GM23338 (cell line): ENCODE results near the genes B4GALT4, GPR156 and POLQ.

- PRO-cap, result no peak
- RAMPAGE, long total RNA, result no peak
Measured at GRCh38 chr3:115784813-115784975, 161.4 kb downstream of the GAP43 start.

- PRO-cap, result bidirectional peak, plus-strand start at chr3:116864284, minus-strand start at chr3:116864119
- RAMPAGE, long total RNA, result no peak
Measured at GRCh38 chr3:116863962-116864549, 418.8 kb upstream of the LSAMP start.

DNA sequence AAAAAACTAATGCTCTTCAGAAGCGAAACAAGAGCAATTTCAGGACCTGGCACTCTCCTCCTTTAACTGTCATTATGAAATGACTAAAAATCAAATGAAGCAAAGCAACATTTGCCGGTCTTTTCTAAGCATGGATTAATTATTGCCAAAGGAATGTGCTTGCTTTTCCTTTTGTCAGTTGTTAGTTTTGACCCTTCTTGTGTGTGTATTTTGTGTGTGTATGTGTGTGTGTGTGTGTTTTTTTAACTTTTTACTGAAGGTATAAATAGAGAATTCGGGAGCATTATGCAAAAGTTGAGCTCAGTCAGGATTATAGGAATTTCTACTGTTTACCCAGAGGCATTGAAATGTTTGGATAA, 773.4 kb upstream of the LSAMP start:
- PRO-cap, result no peak
- RAMPAGE, long total RNA, result no peak

GRCh38 chr3:118851576-118852261, 182.9 kb downstream of the IGSF11 start:
- PRO-cap, result no peak
- RAMPAGE, long total RNA, result no peak

- PRO-cap, result no peak
- RAMPAGE, long total RNA, result no peak
Measured at GRCh38 chr3:119033182-119033916, 1.3 kb downstream of the IGSF11 start.

DNA sequence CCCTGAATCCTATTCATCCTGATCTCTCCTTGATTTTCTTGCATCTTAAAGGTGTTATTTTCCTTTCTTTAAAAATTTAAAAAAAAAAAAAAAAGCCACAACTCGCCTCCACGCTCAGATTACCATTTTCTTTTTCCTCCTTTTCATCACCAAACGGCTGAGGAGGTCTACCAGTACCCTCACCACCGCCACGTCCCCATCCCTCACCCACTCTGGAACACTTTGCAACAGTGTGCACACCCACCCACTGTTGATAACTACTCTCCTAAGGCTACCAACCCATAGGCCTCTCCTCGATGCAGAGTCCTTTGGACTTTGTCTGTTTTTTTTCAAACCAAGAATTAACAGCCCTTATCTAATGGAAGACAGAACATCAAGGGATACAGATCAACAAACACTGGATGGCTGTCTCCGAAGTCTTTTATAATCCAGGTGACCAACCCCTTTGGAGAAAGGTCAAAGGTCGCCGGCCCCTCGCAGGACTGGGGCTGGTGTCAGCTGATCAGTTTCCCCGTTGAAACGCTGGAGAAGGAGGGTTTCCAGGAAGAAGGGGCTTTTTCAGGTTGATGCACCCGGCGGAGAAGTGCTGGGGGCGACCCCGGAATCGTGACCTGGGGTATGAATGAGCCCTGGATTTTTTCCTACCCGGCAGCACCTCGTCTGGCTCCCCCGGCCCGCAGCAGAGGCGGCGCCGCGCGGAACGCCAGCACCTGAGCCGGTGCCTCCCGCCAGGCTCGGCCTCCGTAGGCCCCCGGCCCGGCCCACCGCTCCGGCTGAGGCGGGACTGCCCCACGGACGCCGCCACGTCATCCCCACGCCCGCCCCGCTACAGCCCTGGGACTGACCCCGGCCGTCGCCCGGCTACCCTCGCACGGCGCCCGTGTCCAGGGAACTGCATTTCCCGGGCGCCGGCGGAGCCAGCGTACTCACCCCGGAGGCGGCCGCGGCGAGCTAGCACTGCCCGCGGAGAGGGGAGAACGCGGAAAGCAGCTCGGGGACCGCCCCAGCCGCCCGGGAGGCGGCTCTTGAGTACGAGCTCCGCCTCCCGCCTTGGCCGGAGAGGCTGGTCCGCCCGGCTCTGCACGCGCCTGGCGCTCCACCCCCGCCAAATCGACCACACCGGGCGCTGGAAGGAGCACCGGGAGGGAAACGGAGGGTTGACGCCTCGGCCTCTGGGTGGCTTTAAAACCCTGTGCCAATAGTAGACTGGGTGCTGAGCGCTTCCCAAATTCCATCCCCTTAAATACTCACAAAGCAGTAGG, at the start of gene B4GALT4:
Gene B4GALT4 (minus strand): TSS at position 959 of the 1,262 bp plus-strand sequence.
- PRO-cap, result unidirectional peak, plus-strand start at position 505 of the sequence; unidirectional peak, plus-strand start at position 550 of the sequence; bidirectional peak, plus-strand start at position 682 of the sequence, minus-strand start at position 697 of the sequence; bidirectional peak, plus-strand start at position 1,108 of the sequence, minus-strand start at position 959 of the sequence
- RAMPAGE, long total RNA, result no peak

DNA sequence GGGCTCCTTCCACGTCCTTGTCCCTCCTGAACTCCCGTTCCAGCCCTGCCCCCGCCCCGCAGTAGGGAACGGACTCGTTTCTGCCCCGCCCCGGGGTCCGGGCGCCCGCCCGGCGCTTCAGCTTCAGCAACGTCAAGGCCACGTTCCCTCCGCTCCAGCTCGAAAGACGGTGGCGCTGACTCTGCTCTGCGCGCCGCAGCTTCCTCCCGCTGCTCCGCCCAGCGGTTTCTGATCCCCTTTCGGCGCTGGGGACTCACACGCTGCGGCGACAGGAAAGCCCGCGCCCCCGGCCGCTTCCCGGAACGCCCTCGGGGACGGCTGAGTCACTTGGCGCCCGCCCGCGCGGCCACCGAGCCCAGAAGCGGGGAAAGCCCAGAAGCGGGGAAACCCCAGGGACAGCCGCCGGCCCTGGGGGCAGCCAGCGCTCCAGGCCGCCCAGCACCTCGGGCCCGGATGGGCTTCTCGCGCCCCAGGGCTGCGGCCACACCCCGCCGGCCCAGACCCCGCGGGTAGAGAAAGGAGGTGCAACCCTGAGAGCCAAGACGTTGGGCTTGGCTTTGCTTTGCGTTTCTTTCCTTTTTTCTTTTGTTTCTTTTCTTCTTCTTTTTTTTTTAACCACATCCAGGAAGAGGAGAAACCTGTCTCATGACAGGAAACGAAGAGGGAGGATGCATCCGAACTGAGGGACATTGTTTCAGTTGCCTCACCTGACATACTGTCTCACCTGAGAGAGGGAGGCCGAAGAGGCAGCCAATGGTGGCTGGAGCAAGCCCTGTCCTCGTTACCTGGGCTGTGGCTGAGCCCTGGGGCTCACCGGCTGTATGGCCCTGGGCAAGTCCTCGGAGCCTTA, 28.9 kb downstream of the ARHGAP31 start:
- PRO-cap, result bidirectional peak, plus-strand start at position 143 of the sequence, minus-strand start at position 33 of the sequence; bidirectional peak, plus-strand start at position 512 of the sequence, minus-strand start at position 455 of the sequence
- RAMPAGE, long total RNA, result no peak

- PRO-cap, result bidirectional peak, plus-strand start at chr3:119349770, minus-strand start at chr3:119349504
- RAMPAGE, long total RNA, result no peak
Measured at GRCh38 chr3:119349175-119350058, 55.2 kb downstream of the ARHGAP31 start.

GRCh38 chr3:119665749-119666607, 5.6 kb upstream of the POPDC2 start:
- PRO-cap, result no peak
- RAMPAGE, long total RNA, result no peak

- PRO-cap, result no peak
- RAMPAGE, long total RNA, result no peak
Measured at GRCh38 chr3:119825091-119826378, 43.6 kb downstream of the NR1I2 start.

GRCh38 chr3:120093191-120093776, 963 bp downstream of the GSK3B start:
- PRO-cap, result bidirectional peak, plus-strand start at chr3:120093494, minus-strand start at chr3:120093443
- RAMPAGE, long total RNA, result no peak

- PRO-cap, result no peak
- RAMPAGE, long total RNA, result no peak
Measured at GRCh38 chr3:120145589-120146057, 51.4 kb upstream of the GSK3B start.

- PRO-cap, result bidirectional peak, plus-strand start at chr3:120285315, minus-strand start at chr3:120285429
- RAMPAGE, long total RNA, result no peak
Measured at GRCh38 chr3:120284695-120285655, at the start of gene GPR156. Gene GPR156, minus strand, starts transcription at chr3:120285222.

- PRO-cap, result bidirectional peak, plus-strand start at chr3:120499080, minus-strand start at chr3:120499091
- RAMPAGE, long total RNA, result no peak
Measured at GRCh38 chr3:120498939-120499437, 48.2 kb upstream of the FSTL1 start.

DNA sequence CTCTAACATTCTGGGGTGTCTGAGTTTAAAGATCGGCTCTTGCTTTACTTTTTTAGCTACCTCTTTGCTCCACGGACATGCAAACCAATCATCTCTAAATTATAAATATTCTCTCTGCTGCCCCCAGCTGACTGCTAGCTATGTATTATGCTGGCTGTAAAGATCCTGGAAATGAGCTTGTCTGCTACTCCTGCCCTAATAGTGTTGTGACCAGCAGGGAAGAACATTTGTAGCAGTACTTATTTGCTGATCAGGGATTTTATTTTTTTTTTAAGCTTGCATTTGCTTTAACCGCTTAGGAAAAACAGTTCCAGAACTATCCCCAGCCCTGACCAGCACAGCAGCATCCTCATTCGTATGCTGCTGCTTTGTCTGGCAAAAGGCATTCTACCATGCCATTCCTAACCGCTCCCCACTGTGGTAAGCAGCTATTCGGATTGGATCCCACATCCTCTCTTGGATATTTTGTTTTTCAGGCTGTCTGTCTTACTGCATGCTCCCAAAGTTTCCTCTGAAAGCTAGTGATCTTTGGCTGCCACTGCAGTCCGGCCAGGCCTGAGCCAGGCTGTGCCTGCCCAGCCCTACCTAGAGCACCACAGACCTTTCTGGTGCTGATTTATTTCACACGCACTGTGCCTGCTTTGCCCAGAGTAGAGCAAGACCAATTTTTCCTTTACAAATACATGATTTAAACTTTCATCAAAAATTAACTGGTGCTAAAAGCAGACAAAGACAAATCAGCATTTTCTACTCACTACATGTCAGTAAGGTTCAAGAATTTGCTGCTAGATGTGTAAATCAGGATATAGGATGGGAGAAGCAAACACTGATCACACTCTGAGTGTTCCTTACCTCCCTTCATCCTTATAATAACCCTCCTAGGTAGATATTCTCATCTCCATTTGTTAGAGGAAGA, 28.1 kb upstream of the NDUFB4 start:
- PRO-cap, result bidirectional peak, plus-strand start at position 521 of the sequence, minus-strand start at position 359 of the sequence
- RAMPAGE, long total RNA, result no peak

GRCh38 chr3:120642204-120642959, 39.7 kb downstream of the HGD start:
- PRO-cap, result no peak
- RAMPAGE, long total RNA, result no peak

GRCh38 chr3:120679660-120680257, 2.3 kb downstream of the HGD start:
- PRO-cap, result no peak
- RAMPAGE, long total RNA, result no peak

DNA sequence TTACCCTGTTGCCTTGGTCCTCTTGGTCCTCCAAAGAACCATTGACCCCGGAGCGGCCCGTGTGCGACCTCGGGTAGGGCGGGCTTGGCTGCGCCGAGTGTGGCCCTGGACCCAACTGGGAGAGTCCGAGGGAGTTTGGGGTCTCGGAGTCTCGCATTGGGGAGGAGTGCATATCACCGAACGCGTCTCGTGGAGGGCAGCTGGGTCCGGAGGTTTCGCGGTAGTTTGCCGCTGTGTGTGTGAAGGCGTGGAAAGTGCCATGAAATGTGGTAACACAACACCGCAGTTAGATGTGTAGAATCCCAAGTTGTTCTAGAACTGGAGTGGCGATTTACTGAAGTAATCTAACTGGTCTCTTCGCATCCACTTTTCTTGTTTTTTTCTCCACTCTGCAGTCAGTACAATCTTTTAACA, 362 bp downstream of the GTF2E1 start:
- PRO-cap, result bidirectional peak, plus-strand start at position 171 of the sequence, minus-strand start at position 117 of the sequence
- RAMPAGE, long total RNA, result no peak

GRCh38 chr3:120909476-120910037, 1.6 kb downstream of the STXBP5L start:
- PRO-cap, result bidirectional peak, plus-strand start at chr3:120909648, minus-strand start at chr3:120909680
- RAMPAGE, long total RNA, result start-site peak on the plus strand at chr3:120909643-120909727, 8 and 7 reads in 2 replicates

DNA sequence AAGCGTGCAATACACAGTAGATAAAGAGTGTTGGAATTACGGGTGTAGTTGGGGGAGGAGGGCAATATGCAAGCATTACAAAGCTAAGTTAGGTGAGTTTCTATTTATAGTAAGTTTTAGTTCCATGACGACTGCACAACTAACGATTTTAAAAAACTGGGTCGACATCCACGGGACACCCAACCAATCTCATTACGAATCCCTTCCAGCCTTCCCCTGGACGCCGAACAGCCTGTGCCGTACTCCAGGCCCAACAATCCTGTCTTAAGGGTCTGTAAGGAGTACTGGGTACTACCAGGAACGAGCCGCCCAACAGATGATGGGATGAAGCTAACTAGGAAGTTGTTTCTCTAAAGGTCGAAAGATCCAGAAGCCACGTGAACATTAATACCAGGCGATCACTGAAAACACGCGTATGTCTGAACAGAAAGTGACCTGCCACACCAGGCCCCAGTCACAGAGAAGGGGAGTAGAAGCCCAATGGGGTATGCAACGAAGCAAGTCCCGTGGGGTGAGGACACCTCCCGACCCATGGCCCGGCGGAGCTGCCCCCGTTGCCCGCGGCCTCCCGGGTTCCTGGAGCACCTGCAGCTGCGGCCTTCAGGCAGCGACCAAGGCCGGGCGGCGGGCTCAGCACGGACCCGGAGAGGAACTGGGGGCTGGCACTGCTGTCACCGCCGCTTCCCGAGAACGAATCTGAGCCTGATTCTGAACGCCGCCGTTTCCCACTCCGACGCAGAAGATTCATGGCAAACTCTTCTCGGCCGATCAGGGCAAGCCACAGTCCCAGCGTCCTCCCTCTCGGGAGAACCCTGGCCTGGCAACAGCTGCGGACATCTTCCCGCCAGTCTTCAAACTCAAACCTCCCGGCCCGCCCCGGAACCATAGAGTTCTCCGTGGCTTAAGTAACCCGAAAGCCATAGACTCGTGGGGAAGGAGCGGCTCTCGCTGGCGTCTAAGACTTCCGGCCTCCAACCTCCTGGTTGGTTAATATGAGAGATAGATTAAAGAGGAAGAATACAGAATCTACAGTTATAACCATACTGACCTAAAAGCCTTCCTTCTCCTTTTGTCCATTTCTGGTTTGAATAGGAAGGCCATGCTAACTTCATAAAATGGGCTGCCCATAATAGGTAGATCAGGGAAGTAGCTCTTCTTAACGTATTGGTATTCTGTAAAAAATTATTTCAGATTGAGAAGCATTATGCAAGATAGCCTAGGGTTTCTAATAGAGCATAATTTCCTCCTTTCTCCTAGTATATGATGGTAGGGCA, at the start of gene POLQ:
Gene POLQ (minus strand): TSS at position 859 of the 1,274 bp plus-strand sequence.
- PRO-cap, result bidirectional peak, plus-strand start at position 603 of the sequence, minus-strand start at position 859 of the sequence
- RAMPAGE, long total RNA, result start-site peak on the minus strand centred at position 843 of the sequence, 71 bp wide, 277 and 55 reads in 2 replicates